Mesenchymal stem cell of Wharton's jelly (primary cell): ENCODE data around the gene LPCAT1.

DNA sequence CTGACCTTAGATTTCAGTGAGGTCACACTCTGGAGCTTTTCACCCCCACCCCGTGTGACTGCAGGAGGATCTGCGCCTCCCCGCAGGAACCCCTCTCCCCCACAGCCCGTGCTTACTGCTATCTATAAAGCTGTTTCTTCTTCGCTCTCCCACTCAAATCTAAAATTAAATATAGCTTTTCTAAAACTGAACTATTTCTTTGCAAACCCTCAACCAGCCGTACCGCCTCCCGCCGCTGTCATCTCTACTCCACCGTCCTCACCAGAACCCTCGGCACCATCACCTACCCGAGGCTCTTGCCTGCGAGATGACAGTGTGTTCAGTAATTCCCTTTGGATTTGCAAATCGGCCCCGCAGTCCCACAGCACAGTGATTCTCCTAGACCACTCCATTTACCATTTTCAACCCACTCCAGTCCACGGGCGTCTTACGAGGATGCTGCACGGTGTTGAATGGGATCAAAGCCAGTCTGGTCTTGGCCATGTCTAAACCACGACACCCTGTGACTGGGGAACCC, 13.6 kb downstream of the LPCAT1 start:
- CAGE, long polyA plus RNA, result no peak

GRCh38 chr5:1523433-1524510, at the start of gene LPCAT1:
Gene LPCAT1 (minus strand): TSS chr5:1523960.
- CAGE, long polyA plus RNA, result no peak

GRCh38 chr5:1593605-1594120, 69.9 kb upstream of the LPCAT1 start:
- CAGE, long polyA plus RNA, result no peak

DNA sequence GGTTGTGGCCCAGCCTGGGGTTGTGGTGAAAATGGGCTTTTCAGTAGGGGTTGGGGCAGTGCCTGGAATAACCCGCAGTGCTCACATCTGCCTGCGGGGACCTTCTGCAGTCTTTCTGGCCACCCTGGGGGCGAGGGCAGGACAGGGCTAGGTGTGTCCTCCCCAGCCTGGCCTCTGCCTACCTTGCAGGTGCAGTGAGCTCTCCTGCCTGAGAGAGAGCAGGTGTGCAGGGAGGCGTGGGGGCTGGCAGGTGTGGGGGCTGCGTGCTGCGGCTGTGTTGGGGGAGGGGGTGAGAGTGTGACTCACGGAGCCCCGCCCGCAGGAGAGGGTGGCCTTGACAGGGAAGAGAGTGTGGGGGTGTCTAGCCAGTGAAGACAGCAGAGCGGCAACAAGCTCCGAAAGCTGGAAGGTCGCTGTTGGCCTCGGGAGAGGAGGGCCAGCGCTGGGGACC, 131.4 kb downstream of the MRPL36 start:
- CAGE, long polyA plus RNA, result no peak

DNA sequence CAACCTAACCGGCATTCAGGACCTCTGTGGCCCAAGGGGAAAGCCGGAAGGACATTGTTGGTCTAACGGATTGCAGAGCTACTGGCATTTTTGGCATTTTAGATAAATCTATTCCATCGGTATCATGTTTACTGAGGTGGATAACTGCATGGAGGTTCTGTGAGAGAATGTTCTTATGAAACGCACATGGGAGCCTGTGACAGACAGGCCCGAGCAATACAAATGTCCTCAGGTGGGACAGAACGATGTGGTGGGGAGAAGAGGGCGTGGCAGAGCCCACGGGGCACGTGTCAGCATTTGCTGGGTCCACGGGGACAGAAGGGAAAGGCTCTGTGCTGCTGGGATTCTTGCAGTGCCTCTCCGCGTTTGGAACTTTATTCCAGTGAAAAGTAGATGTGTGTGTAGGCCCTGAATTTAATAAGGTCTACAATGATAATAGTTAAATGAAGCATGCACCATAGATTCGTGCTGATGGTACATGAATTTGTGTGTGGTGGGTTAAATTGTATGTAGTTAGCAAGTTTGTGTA, 12.6 kb downstream of the NDUFS6 start:
- CAGE, long polyA plus RNA, result no peak

DNA sequence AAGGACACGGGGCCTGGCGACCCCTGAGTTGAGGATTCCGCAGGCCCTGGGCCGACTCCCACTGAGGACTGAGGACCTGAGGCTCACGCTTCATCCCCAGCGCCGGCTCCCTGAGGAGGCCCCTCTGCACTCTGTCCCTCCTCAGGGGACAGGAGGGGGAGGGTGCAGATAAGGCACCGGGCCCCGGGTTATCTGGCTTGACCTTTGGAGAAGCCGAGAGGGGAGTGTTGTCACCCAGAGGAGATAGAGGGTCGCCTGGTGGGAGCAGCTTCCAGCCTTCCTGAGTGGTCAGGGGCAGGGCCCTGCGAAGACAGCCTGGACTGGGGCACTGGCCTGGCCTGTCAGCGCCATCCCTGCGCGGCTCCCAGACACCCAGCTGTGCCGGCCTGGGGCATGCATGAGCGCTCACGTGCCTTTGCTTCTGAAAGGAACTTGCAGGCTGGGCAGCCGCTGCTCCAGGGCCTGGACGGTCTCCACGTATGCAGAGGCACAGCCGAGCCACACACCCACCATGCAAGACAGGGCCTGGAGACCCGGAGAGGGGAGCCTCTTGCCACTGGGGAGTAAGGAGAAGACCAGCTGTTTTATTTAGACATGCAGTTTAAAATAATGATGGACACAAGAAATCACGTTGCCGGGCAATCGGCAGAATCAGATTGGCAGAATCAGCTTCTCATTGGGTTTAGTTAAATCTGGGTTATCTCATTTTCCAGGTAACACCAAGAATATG, 40.0 kb downstream of the NDUFS6 start:
- CAGE, long polyA plus RNA, result no peak

DNA sequence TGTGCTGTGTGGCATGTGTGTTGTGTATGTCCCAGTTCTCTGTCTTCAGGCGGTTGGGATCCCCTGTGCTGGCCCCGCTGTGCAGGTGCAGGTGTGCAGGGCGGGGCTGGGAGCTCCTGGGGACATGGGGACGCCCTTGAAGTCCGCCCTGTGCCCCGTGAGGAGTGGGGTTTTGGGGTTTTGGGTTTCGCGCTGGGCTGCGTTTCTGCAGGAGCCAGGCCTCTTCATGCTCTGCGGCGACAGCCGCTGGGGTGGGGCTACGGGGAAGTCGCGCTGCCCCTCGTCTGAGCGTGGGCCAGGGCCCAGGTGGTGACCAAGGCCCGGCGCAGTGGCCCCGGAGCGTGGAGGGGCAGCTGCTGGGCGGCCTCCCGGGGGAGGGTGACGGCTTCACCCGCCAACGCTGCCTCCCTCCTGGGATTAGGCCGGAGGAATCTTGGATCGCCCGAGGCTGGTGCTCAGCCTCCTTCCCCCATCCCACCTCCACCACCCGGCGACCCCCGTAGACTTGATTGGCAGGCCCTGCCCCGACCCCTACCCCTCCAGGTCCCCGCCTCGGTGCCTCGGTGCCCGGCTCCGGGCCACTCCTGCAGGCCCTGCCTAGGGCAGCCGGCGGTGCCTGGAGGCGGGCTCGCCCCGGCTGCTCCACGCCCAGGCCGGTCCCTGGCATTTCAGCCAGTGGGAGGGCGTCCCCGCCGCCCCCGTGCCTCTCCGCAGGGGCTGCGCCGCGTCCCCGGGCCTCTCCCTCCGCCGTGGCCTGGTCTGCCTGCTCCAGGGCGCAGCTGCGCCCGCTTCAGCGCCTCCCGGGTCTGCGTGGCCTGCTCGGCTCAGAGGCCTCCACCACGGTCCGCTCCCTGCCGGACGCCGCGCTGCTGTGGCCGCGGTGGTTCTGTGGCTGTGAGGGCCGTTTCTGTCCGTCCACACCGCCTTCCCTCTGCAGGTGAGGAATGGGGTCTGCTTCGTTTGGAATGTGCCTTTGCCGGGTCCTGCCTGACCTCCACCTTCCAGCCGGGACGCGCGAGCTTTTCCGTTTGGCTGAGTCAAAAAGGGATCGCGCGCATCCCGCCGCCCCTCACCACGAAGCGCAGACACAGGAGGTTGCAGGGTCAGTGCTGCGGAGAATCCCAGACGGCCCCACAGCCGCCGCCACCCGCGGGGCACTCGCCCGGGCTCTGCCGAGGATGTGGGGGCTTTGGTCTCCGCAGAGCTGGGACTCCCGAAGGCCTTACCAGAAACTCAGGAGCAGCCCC, 48.2 kb upstream of the IRX4 start:
- CAGE, long polyA plus RNA, result no peak

DNA sequence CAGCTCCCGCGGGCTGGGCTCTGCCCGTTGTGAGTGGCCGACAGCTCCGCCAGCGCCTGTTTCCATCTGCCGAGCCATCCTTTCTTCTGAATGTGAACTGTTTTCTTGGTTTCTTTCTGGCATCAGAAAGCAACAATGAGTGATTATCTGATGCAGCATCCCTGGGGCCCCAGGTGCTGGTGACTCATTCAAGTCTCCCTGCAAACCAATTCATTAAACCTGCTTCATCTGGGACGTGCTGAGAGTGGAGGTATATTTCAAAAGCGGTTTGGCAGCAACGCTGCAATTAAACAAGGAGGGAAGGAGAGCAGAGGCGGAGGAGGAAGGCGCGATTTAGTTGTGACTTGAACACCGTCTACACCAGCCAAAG, 90.9 kb upstream of the IRX4 start:
- CAGE, long polyA plus RNA, result no peak

- CAGE, long polyA plus RNA, result no peak
Observed at GRCh38 chr5:3303614-3304056, 292.0 kb upstream of the IRX1 start.

DNA sequence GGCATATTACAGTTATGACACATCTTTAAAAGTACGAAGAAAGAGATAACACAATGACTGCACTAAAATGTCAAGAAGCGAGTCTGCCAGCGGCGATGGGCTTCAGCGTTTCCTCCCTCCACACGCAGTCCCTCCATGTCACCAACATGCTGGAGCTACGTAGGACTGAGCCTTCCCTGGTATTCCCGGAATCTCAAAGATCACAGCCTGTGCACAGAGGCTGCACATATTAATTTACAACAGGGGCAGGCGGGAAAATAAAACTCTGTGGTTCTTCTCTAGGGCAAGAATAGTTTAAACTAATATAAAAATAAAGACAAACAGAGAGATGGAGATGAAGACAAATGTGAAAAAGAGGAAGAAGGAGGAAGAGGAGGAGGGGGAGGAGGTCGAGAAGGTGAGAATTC, 257.8 kb downstream of the IRX1 start:
- CAGE, long polyA plus RNA, result no peak

DNA sequence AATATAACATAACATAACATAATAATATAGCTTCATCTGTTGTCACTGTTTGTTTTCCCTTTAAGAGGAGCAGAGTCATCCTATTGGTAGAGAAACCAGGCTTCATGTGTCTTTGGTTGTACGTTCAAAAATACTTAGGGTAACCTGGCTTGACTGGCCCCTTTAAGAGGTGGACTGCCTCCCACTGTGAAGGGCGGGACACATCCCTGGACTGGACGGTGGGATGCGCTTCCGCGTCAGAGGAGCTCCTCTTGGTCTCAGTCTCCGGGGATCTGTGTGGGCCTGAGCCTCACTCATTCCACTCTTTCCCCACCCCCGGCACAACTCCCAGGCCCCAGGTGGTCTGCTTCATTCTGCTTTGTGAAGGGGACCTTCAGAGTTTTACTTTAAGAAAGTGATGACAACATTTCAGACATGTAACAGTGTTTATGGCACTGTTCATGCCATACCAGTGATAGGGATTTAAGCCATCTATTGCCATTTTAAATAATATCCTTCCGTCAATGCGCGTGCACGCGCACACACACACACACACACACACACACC, 601.1 kb downstream of the IRX1 start:
- CAGE, long polyA plus RNA, result no peak

DNA sequence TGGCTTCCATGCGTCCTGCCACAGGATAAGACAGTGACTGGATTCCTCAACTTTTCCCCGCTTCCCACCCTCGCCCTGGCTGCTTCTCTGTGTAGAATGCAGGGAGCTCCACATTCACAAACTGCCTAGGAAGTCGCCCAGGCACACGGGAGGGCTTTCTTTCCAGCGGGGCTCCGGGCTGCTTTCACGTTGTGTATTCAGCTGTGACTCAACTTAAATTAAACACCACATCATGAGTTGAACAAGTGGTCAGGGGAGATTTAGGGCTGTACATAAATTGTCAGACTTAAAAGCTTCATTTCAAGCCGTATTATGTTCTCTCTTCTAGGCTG, 635.6 kb downstream of the IRX1 start:
- CAGE, long polyA plus RNA, result no peak

DNA sequence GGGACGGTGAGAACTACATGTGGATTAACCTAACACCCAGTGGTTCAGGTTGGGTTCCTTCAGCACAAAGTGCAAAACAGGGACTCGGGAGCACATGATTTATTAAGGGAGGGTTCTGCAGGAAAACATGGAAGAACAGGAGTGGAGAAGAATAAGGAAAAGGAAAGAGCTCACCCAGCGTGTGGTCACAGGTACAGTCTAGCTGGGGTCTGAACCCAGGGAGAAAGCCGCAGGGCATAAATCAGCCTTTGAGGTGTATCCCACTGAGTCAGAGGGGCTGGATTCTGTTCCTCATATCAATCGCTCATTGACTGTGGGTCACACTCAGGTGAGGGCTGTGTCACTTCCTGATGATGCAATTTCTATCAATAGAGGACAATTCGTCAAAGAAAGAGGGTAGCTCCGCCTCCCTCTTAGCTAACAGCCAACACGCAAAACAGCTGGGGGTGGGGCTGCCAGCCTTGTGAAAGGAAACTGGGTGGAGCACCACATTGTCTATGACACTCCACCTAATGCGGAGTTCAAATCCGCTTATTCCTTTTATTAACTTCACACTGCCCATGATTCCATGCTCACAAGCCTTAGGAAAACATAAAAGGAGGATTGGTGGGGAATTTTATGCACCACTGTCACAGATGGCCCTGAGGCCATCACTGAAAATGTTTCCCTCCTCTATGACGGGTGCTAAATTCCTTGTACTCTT, 176.1 kb downstream of the ICE1 start:
- CAGE, long polyA plus RNA, result no peak

DNA sequence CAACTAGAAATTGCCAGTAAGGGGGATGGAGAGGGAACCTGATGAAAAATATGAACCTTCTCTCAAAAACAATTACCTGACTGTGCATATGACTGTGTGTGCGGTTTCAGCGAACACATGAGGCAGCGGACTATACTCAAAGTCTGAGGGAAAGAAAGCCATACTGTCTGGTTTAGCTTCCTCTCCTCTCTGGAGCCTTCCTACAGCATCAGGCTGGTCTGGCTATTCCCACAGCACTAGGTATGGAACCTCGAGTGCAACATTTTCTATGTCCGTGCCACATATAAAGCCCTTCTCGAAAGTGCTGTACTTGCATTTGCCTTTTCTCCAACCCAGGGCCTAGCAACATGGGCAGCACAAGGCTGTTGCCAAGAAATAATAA, 890 bp downstream of the MED10 start:
- CAGE, long polyA plus RNA, result no peak

GRCh38 chr5:6449834-6450671, 1.4 kb downstream of the UBE2QL1 start:
- CAGE, long polyA plus RNA, result no peak

- CAGE, long polyA plus RNA, result no peak
Observed at GRCh38 chr5:6454346-6454820, 5.7 kb downstream of the UBE2QL1 start.

- CAGE, long polyA plus RNA, result no peak
Observed at GRCh38 chr5:6592539-6593016, 40.3 kb downstream of the NSUN2 start.

- CAGE, long polyA plus RNA, result no peak
Observed at GRCh38 chr5:6595112-6596087, 37.4 kb downstream of the NSUN2 start.

GRCh38 chr5:6600335-6600994, 32.4 kb downstream of the NSUN2 start:
- CAGE, long polyA plus RNA, result no peak

GRCh38 chr5:6633975-6634642, 869 bp downstream of the SRD5A1 start:
- CAGE, long polyA plus RNA, result no peak